ENCODE results near the gene GPR75.

DNA sequence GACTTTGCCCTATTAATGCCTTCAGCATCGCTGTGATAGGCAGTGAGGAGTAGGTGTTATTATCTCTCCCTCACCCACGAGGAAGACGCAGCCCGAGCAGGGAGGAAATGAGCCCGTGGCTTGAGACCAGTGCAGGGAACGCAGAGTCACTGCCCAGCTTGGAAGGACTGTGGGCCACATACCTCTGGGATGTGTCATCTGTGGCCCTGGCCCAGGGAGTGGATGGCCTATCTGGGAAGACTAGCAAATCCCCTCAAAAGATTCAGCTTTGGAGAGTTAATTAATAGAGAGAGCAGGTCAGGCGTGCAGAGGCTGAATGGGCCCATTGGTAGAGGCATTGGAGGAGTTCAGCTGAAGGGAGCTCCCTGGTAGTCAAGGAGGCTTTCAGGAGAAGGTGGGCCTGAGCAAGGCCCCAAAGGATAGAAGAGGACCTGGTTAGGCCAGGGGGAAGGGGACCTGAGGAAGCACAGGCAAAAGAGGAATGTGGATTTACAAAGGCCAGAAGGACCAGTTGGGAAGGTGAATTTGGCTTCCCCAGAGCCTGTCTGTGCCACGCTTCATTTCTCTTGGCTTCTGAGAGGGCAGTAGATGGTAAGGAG is 14.2 kb downstream of the TTC7A start:
- PRO-cap = bidirectional peak, plus-strand start at position 283 of the sequence, minus-strand start at position 140 of the sequence
- RAMPAGE, long total RNA = no peak

DNA sequence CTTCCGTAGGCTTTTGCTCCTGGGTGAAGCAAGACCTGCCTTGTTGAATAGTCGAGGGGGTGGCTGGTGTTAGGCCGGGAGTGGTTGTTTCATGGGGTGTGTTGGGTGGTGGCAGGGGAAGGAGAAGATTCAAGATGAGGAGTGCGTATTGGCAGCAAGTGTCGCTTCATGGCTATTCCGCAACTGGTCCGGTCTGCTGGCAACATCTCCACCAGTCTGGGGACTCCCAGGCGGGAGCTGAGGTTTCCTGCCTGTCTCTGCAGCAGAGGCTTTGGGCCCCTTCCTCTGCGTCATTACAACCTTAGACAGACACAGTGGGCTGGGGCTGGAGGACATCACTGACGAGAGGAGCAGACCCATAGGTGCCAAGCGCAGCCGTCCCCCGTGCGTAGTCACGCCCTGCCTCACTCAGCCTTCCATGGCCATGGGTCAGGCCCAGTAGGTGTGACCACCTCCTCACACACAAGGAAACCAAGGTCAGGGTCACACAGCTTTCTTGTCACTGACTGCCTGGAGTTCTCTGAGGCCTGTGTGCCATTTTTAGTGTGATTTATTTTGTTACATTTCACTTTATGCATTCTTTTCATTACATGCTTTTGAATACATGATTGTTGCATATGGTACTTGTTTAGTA is 38.6 kb downstream of the TTC7A start:
- PRO-cap = no peak
- RAMPAGE, long total RNA = no peak

- PRO-cap = no peak
- RAMPAGE, long total RNA = no peak
Measured at GRCh38 chr2:47066195-47066328, 89.0 kb downstream of the STPG4 start.

DNA sequence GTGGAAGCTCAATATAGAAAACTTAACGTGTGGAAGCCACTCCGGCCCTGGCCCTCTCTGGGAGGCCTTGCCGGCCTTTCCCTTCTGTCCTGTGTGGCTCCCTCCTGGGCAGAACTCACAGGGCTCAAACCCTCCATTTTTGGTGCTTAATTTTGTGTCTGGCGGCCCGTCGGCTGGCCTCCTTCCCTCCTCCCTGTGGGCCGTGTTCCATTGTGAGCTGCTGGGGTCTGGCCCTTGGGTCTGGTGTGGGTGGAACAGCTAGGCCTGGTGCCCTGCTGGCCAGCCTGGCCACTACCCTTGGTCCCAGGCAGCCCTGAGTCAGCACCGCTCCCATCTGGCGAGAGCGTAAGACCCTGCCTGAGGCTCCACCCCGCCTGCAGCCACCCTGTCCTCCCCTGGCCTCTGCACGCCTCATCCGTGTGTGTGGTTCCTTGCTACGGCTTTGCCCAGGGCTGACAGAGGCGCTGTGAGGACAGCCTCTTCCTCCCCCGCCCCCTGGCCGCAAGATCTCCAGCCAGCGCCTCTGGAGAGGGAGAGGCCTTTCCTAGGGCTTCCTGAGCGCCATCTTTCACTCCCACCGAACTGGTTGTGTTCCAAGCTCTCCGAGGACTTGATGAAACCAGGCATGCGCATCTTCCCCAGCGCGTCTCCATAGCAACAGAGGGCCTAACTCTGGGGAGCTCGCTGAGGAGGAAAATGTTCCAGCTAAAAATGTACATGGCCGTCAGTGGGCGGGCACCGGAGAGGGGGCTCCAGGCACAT is 83.1 kb downstream of the STPG4 start:
- PRO-cap = bidirectional peak, plus-strand start at position 416 of the sequence, minus-strand start at position 323 of the sequence; bidirectional peak, plus-strand start at position 718 of the sequence, minus-strand start at position 590 of the sequence
- RAMPAGE, long total RNA = start-site peak on the plus strand centred at position 640 of the sequence, 72 bp wide, 5 reads

DNA sequence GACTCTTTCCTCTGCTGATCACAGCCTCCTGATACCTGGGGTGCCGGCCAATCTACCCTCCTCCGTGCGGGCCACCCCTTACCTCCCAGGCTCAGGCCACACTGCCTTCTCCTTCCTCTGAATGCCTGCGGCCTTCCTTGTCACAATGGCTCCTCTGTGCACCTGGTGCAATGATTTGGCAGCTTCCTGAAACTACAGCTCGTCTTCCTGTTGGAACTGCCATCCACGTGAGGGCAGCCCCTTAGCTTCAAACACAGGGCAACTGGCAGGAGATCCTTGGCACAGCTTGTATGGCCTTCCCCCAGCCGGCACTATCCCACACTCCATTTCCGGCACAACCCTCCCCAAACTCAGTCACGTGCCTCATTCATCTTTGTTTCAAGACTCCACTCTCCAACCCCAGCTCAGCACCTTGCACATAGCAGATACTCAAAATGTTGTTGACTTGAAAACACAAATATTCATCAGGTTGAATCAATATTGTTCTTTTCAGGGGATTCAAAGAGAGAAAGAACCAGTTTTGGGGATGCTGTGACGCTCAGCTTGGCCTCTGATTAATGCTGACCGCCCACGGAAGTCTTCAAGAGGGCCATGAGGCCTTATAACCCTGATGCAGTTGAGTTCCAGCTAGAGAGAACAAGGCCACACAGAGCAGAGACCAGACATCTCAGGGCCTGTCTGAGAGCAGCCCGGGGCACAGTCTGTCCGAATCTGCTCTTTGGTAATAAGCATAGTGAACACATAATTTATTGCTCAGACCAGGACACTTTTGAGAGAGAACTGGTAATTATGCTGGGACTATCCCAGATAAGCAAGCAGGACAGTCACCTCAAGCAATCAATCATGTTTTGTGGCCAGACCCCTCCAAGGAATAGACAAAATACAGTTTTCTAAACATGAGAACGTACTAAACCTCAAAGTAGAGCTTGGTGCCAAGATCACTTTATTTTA is 68.8 kb downstream of the STPG4 start:
- PRO-cap = unidirectional peak, minus-strand start at position 313 of the sequence
- RAMPAGE, long total RNA = no peak

DNA sequence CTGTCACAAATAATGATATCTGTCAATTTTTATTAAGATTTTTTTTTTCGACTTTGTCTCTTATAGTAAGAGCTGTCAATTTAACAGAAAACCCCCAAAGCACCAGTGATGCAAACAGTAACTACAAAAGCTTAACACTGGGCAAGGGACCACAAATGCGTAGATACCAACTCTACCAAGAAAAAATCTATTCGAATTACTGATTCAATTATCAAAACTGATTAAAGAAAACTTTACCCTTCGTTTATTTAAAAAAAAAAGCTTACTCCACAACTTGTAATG is 1.9 kb downstream of the CALM2 start:
- PRO-cap = no peak
- RAMPAGE, long total RNA = no peak

DNA sequence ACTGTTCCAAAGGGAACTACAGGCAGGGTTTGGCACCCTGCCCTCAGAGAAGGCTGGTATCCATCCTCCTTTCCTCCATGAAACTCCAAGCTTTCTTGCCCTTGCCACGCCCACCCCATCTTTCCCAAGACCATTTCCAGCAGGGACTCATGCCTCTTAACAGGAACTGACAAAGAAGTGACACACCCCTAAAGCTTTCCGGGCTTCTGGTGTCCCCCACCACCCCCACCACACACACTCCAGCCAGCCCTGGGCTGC is 93.3 kb upstream of the CALM2 start:
- PRO-cap = no peak
- RAMPAGE, long total RNA = no peak

- PRO-cap = no peak
- RAMPAGE, long total RNA = no peak
Measured at GRCh38 chr2:47280724-47280923, 88.5 kb upstream of the EPCAM start.

- PRO-cap = no peak
- RAMPAGE, long total RNA = no peak
Measured at GRCh38 chr2:47300647-47301049, 68.5 kb upstream of the EPCAM start.

DNA sequence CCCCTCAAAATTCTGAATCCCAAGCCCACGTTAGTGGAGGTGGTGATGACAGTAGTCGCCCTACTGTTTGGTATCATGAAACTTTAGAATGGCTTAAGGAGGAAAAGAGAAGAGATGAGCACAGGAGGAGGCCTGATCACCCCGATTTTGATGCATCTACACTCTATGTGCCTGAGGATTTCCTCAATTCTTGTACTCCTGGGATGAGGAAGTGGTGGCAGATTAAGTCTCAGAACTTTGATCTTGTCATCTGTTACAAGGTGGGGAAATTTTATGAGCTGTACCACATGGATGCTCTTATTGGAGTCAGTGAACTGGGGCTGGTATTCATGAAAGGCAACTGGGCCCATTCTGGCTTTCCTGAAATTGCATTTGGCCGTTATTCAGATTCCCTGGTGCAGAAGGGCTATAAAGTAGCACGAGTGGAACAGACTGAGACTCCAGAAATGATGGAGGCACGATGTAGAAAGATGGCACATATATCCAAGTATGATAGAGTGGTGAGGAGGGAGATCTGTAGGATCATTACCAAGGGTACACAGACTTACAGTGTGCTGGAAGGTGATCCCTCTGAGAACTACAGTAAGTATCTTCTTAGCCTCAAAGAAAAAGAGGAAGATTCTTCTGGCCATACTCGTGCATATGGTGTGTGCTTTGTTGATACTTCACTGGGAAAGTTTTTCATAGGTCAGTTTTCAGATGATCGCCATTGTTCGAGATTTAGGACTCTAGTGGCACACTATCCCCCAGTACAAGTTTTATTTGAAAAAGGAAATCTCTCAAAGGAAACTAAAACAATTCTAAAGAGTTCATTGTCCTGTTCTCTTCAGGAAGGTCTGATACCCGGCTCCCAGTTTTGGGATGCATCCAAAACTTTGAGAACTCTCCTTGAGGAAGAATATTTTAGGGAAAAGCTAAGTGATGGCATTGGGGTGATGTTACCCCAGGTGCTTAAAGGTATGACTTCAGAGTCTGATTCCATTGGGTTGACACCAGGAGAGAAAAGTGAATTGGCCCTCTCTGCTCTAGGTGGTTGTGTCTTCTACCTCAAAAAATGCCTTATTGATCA is 16.4 kb downstream of the MSH6 start:
- PRO-cap = no peak
- RAMPAGE, long total RNA = no peak

DNA sequence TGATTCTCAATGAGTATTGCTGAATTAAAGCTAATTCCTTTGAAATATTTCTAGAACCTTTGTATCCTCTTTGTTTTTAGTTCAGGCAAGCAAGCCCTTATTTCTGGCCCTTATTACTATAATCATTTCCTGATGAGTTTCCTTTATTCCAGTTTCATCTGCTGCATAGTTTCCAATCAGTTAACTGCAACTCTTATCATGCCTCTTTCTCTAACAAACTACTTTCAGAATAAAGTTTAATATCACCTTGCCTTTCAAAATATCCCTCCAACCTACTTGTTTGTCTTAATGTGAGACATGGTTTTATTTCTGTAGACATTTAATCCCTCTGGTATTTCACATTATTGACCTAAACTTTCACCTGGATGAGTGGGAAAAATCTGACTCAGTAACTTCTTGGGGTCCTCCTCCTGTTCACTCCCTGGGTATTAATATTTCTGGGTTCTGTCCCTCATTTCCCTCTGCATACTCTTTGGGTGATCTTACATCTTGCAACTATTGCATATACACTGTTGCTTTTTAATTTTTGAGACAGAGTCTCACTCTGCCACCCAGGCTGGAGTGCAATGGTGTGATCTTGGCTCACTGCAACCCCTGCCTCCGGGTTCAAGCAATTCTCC is 27.9 kb downstream of the MSH6 start:
- PRO-cap = no peak
- RAMPAGE, long total RNA = no peak

GRCh38 chr2:47878880-47879712 is 27.2 kb downstream of the FBXO11 start:
- PRO-cap = no peak
- RAMPAGE, long total RNA = no peak

- PRO-cap = no peak
- RAMPAGE, long total RNA = no peak
Measured at GRCh38 chr2:48346032-48346634, 31.7 kb downstream of the FOXN2 start.

- PRO-cap = no peak
- RAMPAGE, long total RNA = no peak
Measured at GRCh38 chr2:48398224-48398529, 42.4 kb upstream of the PPP1R21 start.

DNA sequence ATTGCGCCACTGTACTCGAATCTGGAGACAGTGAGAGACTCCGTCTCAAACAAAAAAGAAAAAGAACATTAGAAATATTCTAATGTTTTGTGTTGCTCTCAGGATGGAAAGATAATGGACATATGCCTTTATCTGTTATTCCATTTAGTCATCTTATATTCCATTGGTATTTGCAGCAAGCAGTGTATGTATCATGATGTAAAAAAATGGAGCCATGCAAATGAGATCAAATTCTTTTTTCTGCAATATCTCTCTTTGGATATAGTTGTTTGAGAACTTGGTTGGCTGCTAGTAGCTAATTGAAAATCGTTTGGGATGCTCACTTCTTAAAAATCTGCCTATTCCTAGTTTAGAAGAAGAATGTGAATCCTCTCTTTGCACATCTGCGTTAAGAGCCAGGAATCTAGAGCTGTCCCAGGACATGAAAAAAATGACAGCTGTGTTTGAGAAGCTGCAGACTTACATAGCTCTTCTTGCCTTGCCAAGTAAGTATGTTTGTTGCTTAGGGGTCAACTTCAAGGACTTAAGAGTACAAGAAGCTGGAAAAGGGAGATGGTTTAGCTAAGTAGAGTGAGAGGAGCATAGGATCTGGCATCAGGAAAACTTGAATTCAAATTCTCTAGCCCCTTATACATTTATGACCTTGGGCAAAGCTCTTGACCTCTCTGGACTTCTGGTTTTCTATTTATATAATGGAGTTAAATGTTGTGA is 33.9 kb downstream of the PPP1R21 start:
- PRO-cap = no peak
- RAMPAGE, long total RNA = no peak

GRCh38 chr2:51028813-51029303 is 3.1 kb downstream of the NRXN1 start:
- PRO-cap = bidirectional peak, plus-strand start at chr2:51029049, minus-strand start at chr2:51028963
- RAMPAGE, long total RNA = no peak

DNA sequence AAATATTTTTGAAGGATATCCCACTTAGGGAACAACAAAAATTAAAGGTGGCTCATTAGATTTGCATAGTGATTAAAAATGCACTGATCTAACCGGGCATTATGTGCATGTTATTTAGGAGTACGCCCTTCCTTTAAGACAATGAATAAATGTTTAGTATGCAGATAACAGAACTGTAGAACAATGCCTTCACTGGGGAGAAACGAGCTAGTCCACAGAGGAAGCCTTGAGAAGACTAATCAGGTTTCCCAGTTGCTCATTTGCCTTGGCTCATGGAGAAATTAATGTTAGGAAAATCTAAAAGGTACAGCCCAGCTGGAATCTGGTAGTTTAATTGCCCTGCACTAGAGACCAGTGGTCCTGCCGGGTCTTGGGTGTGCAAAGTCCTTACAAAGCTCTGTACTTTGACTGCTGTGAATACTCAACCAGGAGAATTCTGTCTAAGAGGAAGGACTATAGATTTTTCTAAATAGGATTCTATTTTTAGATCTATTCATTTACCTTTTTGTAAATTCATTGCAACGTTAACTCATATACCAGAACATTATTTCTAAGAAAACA is 519.2 kb upstream of the CHAC2 start:
- PRO-cap = no peak
- RAMPAGE, long total RNA = no peak

DNA sequence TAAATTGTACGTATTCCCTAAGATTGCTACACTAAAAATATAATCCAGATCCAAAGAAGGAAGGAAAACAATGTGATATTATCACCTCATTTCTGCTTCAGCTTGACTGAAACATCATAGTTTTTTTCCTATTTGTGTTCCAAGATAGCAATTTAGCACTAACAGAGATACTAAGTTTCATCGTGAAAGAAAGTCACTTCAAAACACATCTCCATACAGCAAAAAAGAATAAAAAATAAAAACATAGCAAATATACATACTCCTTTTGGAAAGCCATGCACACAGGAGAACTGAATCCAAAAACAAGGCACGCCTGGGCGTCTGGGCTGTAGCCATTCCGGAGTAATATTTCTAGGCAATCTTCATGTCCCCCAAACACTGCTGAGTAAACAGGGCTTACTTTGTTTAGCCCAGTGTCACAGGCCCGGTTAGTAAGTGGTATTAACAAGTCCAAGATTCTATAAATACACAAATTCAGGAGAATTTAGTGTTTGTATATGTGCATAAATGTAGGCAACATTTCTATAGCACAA is 53.4 kb upstream of the CHAC2 start:
- PRO-cap = no peak
- RAMPAGE, long total RNA = no peak

- PRO-cap = no peak
- RAMPAGE, long total RNA = no peak
Measured at GRCh38 chr2:53787937-53788153, 1.0 kb downstream of the ERLEC1 start.

GRCh38 chr2:53859597-53860507 is at the start of gene GPR75:
GPR75 (minus strand) TSS chr2:53859967.
- PRO-cap = no peak
- RAMPAGE, long total RNA = no peak

Measured in vagina (tissue), 1 donor.